Airway epithelial cell (primary cell): ENCODE data around the genes ZNF502, TMEM42 and CDCP1.

GRCh38 chr3:44684942-44685279 lies 27.5 kb upstream of the ZNF502 start:
- RAMPAGE, long total RNA: no peak

DNA sequence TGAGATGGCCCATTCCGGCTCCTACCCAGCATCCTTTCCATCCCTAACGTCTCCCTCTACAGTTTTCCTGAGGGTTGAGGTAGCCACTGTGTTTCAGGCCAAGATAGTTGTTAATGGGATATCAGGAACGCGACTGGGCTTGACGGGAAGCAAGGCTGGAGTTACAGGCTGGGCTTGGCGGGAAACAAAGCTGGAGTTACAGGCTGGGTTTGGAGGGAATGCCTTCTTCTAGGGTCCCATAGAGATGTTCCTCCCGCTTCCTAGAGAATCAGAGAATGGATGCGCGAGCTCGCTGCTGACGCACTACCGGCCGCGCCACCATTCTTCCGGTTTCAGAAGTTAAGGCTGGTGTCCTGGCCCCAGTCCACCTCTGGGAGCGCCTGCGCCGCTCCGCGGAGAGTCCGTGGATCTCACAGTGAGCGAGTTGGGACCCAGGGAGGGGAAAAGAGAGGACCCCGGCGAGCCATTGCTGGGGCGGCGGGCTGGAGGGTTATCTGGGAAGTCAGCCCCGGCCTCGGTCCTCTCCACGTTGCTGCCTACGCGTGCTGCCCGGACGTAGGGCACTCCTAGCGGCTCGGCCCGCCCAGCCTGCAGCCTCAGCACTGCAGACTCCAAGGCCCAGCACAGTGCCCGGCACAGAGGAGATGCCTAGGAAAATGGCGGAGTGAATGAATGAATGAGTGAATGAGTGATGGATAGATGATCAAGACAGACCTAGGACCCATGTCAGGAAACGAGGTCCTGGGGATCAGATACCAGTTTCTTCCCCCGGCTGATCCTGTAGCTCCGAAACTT lies at the start of gene ZNF502:
TSS of gene ZNF502 (plus strand) at position 335 of the 795 bp plus-strand sequence.
- RAMPAGE, long total RNA: no peak

DNA sequence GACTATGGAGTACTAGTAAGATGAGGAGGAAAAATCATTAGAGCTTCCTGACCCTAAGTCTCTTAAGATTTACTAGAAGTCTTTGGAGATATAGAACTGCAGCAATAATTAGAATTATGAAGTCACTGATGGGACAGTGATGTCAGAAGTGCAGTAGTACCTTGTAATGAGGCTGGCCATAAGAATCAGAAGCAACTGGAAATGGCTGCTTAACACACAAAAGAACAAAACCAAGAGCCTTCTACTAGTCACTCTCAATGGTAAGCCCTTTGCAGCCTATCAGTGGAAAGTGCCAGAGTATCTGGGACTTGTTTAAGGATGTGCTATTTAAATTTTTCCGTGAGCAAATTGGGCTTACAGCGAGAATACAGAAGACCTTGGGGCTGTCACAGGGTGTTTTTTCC lies 37.4 kb downstream of the KIF15 start:
- RAMPAGE, long total RNA: no peak

- RAMPAGE, long total RNA: start-site peak on the plus strand at chr3:44861887-44861918, 194 and 31 reads in 2 replicates
Observed at GRCh38 chr3:44861628-44862449, at the start of gene TMEM42. TMEM42 (plus strand) TSS chr3:44861912.

DNA sequence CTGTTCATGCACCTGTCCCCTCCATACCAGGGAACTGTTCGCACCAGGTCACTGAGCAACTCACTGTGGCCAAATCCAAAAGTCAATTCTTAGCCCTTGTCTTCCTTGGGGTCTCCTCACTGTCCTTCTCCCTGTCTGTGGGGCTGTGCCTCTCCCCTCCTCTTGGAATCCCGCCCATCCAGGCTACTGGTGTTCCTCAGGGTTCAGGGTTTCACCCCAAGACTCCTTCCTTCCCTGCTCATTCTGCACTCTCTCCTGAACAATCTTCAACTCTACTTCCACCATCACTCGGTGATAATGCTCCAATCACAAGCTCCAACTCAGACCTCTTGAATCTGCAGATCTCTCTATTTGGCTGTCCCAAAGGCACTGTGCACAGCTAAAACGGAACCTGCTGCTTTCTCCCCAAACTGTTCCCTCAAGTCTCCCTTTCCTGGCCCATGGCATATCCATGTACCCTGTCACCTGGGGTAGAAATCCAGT lies 24.2 kb downstream of the ZDHHC3 start:
- RAMPAGE, long total RNA: no peak

DNA sequence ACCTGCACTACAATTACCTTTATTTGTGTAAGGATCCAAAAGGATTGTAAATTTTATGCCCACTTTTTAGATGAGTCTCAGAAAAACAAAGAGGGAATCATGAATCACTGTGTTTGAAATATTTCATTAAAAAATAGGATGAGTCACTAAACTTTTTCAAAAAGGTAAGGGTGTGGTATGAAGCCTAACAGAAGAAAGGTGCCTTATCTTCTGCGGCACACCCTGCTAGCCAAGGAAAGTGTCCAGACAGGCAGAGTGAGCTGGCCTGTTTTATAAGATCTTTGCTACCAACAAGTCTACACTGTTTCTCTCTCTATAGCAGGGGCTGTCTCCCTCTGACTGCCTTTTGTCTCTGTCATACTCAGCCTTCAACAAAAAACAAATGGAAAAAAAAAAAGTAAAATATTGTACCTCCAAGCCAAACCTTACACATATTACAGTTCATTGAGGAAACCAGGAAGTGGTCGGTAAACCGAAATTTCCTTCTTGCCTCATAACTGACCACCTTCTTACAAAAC lies 9.2 kb downstream of the ZDHHC3 start:
- RAMPAGE, long total RNA: no peak

GRCh38 chr3:44996480-44997287 lies 20.6 kb downstream of the EXOSC7 start:
- RAMPAGE, long total RNA: no peak

DNA sequence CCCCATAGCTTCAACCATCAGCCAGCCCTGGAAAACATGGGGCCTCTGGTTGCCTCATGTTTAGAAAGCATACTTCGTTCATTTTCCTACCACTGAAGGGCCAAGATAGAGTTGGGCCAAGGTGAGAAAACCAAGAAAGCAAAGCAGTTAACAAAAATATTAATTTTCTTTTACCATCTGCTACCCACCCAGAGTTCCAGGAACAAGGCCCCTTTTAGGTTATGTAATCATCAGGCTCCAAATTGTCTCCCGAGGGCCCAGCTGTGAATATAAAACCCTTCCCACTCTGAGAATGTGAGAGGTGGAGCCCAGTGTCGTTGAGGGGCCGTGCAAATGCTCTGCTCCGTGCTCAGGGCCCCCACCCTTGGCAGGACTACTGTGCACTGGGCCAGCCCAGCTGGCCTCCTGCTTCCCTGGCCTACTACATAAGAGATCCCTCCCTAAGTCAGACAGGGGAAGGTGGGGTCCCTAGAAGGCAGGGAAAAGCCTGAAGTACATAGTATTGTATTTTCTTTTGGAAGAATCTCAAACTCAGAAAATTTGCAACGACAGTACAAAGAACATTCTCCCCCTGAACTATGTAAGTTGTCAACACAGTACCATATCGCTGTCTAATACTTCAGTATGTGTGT lies 4.6 kb upstream of the CLEC3B start:
- RAMPAGE, long total RNA: no peak

GRCh38 chr3:45045341-45045791 lies 19.3 kb downstream of the CLEC3B start:
- RAMPAGE, long total RNA: no peak

GRCh38 chr3:45064704-45065200 lies 38.6 kb downstream of the CLEC3B start:
- RAMPAGE, long total RNA: no peak

DNA sequence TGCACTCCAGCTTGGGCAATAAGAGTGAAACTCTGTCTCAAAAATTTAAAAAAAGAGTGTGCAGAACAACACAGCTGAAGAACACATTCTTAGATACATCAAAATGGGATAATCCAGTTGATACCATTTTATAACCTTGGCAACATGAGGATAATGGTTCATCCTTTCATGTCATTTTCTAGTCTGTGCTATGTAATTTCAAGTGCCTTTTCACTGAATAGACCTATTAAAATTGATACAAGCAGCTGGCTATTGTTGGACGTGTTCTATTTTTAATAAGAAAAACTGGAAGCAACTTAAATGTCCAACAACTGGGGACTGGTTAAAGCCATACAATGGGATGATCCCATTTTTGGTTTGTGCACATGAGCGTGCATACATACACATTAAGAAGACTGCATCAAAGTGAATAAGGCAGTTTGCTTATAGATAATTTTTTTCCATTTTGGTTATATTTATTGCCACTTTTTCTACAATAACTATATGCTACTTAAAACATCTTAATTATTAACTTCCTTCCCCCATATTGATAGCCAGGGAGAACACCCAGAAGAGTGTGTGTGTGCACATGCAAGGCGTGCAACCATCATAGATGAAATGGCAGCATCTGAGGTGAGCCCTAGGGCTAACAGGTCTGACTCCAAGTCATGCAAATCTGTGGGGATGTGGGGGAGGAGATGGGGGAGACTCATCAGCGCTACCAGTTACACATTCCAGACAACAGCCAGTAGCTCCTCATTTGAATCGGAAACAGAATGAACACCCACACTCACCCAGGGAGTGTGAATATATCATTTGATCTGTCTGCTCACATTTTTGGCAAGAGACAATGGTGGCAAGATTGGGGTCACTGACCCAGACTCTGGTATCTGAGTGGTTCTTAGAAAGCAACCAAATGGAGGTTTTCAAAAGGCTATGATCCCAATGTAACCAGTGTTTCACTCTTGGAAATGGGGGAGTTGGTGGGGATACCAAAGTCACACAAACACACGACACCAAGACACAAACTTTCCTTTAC lies 2.7 kb downstream of the CDCP1 start:
- RAMPAGE, long total RNA: no peak

DNA sequence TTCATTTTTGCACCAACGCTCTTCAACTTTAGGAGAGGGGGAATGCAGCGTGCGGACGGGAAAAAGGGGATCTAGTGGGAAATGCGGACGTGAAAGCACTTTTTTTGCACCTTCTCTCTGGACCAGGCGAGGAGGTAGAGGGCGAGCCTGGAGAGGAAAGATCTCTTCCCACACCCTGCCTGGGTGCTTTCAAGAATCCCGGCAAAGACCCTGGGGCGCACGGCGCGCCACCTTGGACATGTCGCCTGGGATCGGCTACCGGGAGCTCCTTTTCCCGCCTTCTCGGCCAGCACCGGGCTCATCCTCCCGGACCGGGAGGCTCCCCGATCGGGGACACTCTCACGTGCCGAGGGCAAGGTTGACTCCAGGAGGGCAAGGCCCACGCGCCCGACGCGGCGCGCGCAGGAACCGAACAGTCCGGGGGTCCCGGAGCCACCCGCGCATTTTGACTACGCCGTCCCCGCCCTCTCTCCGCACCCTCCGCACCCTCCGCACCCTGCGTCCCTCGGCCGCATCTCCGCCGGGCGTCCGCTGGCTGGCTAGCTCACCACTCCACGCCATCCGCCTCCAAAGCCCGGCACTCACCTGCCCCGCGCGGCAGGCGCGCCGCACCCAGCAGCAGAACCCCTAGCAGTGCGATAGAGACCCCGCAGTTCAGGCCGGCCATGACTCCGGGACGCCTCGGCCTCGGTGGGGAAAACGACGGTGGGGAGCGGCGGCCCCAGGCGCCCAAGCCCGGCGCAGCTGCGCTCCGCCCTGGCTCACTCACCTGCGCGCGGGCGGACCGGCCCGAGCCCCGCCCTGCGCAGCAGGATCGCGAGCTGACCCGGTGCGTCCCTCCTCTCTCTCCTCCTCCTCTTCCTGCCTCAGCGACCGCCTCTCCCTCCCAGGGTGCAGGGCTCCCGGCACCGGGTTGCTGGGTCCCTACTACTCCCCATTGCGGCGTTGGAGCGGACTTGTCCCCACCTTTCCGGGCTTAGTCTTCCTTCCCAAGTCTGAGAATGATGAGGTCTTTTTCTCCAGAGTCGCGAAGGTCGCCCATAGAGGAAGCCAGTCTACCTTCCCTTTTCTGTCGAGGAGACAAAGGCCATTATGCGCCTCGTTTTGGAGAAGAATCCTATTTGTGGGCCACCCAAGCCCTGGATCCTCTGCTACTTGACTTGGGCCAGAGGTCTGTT lies at the start of gene CDCP1:
TSS of gene CDCP1 (minus strand) at position 758 of the 1,178 bp plus-strand sequence.
- RAMPAGE, long total RNA: start-site peak on the minus strand centred at position 741 of the sequence, 69 bp wide, 1,007 and 239 reads in 2 replicates

DNA sequence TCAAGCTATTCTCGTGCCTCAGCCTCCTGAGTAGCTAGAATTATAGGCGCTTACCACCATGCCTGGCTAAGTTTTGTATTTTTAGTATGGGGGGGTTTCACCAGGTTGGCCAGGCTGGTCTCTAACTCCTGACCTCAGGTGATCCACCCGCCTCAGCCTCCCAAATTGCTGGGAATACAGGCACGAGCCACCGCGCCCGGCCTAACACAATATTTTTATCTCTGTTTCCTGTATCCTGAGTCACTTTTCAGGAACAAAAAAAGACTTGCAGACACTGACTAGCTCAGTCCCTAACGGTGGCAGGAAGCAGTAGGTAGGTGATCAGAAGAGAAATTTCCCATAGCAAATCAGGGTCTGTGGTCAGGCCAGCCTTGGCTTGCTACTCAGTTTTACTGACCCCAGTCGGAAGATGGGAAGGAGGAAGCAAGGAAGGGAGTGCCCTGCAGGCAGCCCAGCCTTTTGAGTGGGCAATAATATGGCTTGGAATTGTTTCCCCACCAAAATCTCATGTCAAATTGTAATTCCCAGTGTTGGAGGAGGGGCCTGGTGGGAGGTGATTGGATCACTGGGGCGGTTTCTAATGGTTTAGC lies 19.3 kb upstream of the CDCP1 start:
- RAMPAGE, long total RNA: no peak

DNA sequence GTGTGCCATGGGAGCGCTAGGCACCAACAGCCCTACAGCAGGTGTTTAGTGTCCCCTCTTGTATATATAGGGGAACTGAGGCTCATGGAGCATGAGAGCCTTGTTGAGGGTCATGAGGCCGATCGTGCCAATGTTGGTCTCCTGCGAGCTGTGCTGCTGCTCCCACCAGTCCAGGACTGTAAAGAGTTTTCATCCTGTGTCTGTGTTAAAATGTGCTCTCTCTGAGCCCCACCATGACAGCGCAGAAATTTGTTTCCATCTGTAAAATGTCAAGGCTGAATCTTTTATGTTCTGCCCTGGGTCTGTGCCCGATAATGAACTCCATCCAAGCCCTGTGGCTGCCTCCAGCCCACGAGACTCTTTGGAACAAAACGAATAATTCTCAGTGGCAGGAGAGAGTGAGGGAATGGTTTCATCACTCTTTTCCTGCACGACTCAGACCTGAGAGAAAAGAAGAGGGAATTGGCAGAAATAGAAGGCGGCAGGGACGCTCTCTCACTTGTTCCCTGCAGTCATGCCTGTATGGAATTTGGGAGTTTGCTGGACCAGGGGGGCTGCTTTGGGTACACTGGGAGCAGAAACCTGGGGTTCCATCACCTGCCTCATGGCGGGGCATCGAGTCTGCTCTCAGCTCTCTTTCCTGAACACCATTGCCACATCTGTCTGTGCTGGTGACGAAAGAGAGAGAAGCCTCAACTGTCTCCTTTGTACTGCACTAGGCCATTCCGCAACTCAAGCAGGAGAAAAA lies 14.3 kb downstream of the TMEM158 start:
- RAMPAGE, long total RNA: no peak

GRCh38 chr3:45582662-45583428 lies 11.7 kb upstream of the LIMD1 start:
- RAMPAGE, long total RNA: no peak

GRCh38 chr3:45693255-45693862 lies 4.2 kb downstream of the SACM1L start:
- RAMPAGE, long total RNA: no peak

GRCh38 chr3:45920430-45920803 lies 22.8 kb upstream of the CXCR6 start:
- RAMPAGE, long total RNA: no peak

DNA sequence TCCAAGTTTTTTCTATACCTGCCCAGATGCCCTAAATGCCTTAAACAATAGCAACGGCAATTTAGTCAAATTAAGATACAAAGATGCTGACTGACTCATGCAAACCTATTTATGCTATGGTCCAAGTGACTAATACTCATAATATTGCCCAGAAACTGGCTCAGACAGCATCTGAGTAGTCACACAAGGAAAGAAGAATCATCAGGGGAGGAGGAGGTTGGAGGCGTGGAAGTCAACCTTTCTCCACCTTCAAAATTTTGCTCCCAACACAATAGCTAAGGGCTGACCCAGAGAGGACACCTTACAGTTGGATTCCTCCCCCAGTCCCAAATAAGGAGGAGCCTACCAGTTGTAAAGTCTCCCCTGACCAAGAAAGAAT lies 6.8 kb downstream of the FYCO1 start:
- RAMPAGE, long total RNA: no peak

DNA sequence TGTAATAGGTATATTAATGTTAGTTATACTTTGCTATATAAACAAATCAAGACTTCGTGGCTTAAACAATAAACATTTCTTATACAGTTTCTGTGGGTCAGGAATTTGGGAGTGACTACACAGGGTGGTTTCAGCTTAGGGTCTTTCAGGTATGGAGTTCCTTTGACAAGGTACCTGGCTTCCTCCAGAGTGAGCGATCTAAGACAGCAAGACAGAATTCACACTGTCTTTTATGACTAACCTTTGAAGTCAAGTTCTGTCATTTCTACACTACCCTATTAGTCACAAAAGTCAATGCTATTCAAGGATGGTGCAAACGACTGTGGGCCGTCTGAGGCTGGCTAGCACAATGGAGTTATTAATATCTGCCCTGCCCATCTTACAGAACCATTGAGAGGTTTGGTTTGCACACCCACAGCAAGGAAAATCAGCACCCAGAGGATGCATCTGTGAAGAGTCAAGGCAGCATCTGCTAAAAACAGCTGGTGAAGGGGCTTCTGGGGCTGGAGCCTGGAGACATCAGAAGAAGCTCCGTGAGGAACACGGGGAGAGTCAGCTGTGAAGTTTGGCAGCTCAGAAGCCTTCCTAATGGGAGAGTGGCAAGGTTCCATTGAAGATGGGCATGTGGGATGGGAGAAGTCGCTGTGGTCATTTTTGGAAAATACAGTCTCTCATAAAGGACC lies 62.9 kb upstream of the XCR1 start:
- RAMPAGE, long total RNA: no peak

DNA sequence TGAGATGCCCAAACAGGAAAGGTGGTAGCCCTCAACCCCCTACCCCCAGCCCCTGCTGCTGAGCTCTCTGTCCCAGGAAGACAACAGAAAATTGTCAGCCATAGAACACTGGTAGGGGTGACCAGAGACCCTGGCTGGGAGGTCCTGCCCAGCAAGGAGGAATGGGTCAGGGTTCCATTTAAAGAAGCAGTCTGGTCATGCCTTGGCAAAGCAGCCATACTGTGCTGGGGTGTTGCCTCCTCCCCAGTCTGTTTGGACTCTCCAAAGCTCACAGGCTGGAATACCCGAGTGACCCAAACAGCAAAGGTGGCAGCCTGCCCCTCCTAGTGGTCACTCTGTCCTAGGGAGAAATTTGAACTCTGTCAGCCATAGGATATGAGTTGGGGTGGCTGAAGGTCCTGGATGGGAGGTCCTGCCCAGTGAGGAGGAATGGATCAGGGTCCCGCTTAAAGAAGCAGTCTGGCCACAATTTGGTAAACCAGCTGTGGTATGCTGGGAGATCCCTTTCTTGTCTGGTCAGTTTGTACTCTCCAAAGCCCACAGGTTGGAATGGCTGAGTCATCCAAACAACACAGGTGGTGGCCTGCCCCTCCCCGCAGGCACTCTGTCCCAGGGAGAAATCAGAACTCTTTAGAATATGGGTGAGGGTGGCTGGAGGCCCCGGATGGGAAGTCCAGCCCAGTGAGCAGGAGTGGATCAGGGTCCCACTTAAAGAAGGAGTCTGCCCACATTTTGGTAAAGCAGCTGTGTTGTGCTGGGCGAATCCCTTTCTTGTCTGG lies 45.1 kb downstream of the CCR1 start:
- RAMPAGE, long total RNA: no peak